SK-N-DZ (cell line): Measurements from ENCODE around the gene PPARGC1A.

DNA sequence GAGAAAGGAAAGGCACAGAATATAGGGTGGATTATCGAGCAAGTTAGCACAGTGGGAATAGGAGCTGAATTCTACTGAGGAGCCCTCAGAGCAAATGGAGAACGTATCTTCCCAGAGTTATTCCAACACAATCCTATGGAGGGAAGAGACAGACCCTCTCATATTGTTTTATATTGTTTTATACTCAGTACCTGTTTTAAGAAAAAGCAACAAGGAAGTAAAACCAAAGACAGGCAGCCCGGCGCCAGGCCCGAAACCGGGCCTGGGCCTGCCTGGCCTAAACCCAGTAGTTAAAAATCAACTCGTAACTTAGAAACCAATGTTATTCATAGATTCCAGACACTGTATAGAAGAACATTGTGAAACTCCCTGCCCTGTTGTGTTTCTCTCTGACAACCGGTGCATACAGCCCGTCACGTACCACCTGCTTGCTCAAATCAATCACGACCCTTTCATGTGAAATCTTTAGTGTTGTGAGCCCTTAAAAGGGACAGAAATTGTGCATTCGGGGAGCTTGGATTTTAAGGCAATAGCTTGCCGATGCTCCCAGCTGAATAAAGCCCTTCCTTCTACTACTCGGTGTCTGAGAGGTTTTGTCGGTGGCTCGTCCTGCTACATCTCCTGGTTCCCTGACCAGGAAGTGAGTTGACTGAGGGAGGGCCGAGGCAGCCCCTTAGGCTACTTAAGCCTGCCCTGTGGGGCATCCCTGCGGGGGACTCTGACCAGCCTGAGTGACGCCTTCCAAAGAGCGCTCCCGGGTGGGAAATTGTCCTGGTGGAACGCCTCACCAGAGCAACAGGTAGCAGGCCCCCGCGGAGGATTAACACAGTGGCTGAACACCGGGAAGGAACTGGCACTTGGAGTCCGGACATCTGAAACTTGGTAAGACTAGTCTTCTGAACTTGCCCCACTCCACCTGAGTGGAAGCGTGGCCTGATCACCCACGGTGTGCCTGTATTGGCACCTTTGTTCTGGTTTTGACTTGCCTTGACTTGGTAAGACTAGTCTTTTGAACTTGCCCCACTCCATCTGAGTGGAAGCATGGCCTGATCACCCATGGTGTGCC, 83.6 kb upstream of the ADGRA3 start:
RAMPAGE:
- cytosol, long total RNA: no peak
- nucleus, long total RNA: no peak

RAMPAGE:
- cytosol, long total RNA: no peak
- nucleus, long total RNA: no peak
Measured at GRCh38 chr4:22635323-22635657, 119.4 kb upstream of the ADGRA3 start.

RAMPAGE:
- cytosol, long total RNA: start-site peak on the minus strand at chr4:23890044-23890061, 20 and 38 reads in 2 replicates
- nucleus, long total RNA: start-site peak on the minus strand at chr4:23890009-23890096, 28 and 8 reads in 2 replicates
Measured at GRCh38 chr4:23889512-23890359, at the start of gene PPARGC1A. Gene PPARGC1A (minus strand): TSS chr4:23890047.

DNA sequence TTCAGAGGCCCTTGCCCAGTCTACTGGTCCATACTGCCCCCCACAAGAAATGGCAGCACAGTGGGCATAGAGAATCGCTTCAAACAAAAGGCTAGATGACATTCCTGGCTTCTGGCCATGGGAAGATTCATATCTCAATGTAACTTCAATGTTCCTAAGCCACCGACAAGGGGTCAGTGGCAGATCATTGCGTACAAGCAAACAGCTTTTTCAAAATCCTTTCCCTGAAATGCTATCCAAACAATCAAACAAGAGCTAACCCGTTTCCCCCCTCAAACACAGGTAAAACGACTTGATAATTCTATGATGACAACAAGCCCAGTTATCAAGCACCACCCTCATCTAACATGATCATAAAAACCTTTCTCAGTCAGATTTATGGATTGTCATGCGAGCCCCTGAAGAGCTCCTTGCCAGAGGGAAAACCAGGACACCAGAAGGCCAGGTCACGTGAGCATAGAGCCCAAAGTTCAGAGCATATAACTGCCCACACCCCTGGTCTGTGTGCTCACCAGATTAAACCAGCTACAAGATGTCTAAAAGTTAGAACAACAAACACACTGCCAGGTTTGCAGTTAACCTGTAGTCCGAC, 247.9 kb upstream of the PPARGC1A start:
RAMPAGE:
- cytosol, long total RNA: no peak
- nucleus, long total RNA: no peak

DNA sequence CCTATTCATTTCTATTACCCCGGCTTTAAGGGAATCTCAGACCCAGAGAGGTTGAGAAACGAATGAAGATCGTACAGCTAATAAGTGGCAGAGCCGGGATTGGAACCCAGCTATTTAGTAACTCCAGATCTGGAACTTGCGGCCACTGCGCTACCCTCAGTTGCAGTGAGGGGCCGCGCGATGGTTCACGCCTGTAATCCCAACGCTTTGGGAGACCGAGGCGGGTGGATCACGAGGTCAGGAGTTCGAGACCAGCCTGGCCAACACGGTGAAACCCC, 414 bp upstream of the DHX15 start:
RAMPAGE:
- cytosol, long total RNA: no peak
- nucleus, long total RNA: no peak

DNA sequence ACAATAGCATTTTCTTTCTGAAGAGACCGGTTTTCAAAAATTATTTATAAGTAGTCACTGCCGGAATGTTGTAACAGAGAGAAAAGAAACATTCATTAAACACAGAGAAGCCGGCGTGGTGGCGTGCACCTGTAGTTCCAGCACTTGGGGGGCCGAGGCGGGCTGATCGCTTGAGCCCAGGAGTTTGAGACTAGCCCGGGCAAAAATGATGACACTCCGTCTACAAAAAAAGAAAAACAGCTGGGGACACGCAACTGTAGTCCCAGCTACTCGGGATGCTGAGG, 855 bp downstream of the ZCCHC4 start:
RAMPAGE:
- cytosol, long total RNA: no peak
- nucleus, long total RNA: no peak

GRCh38 chr4:25444326-25444525, 67.2 kb downstream of the ANAPC4 start:
RAMPAGE:
- cytosol, long total RNA: no peak
- nucleus, long total RNA: no peak

DNA sequence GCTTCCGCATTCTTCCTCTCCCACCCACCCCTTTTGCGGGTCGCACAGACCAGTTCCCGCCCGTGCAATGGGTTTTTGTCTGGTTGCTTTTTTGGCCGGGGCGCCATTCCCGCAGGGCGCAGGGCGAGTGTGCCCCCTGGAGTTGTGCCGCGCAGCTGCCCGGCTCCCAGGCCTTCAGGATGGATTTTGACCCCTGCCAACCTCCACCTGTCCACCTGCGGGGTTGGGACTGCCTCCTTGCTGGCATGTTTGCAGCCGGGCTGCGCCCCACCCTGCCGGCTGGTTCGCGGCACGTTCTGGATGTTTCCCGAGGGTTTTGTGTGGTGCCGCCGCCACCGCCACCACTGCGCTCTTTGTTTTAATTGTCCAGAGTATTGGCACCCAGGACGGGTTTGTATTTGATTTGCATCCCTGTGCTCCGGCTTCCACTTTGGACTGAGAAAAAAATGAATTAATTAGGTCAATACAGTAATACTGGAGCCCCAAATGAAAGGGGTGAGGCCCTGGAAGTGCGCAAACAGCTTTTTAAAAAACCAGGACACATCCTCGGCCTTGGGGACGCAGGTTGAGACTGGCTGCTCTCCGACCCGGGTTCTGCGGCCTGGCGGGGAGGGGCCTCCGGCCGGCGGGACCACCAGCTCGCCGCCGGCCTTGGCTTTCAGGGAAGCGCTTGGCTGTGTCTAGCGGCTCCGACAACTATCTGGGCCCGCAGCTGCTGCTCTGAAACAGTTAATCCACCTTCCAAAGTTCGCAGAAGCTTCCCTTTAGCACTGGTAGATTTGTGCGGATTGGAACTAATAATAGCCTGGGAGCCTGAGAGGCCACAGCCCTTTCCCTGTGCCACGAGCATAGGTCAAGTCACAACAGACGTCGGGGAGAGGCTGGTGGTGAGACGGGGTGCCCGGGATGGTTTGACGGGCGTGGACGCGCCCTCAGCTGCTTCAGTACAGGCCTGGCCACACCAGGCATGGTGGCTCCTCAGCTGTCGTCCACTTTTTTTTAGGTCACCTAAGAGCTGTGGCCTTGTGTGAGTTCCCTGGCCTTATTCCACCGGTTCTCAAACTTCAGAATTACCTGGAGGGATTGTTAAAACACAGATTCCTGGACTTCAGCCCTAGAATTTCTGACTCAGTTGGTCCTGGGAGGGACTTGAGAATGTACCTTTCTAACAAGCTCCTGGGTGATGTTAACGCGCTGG, 1.0 kb upstream of the SEL1L3 start:
RAMPAGE:
- cytosol, long total RNA: no peak
- nucleus, long total RNA: no peak

DNA sequence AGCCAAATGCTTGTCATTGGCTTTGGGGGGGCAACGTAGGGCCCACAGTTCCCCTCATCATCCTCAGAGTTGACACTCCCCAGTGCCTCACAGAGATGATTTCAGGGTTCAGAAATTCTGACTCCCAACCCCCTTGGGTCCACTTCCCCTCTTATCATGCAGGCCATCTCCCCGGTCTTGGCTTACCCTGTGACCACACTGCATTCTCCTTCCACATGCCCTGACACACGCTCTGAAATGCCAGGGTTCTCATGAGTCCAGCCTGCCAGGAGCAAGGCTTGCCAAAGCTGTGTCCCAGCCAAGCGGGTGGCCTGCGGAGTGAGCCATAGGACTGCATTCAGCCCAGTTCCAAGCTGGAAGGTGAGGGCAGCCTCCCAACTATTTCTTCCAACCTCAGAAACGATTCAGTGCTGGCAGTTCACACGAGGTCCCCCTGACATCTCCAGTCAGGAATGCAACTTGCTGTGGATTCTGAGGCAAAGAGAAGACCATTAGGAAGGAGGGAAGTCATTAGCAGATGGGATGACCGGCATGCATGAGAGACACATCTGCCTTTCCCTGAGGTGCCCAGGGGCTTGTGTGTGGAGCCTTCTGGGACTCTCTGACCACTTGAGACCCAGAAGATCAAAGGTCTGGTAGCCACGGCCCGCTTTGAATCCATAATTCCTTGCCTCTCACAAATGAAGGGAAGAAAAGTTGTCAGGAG, 101.3 kb downstream of the SMIM20 start:
RAMPAGE:
- cytosol, long total RNA: no peak
- nucleus, long total RNA: no peak

DNA sequence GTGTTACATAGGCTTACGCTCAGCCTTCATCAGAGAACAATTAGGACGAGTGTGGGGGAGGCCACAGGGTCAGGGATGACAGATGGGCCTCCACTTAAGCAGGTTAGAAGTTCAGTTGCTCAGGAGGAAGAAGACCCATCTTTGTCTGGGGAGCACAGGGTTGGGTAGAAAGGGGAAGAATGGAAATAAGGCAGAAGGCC, 118.7 kb downstream of the SMIM20 start:
RAMPAGE:
- cytosol, long total RNA: no peak
- nucleus, long total RNA: no peak

DNA sequence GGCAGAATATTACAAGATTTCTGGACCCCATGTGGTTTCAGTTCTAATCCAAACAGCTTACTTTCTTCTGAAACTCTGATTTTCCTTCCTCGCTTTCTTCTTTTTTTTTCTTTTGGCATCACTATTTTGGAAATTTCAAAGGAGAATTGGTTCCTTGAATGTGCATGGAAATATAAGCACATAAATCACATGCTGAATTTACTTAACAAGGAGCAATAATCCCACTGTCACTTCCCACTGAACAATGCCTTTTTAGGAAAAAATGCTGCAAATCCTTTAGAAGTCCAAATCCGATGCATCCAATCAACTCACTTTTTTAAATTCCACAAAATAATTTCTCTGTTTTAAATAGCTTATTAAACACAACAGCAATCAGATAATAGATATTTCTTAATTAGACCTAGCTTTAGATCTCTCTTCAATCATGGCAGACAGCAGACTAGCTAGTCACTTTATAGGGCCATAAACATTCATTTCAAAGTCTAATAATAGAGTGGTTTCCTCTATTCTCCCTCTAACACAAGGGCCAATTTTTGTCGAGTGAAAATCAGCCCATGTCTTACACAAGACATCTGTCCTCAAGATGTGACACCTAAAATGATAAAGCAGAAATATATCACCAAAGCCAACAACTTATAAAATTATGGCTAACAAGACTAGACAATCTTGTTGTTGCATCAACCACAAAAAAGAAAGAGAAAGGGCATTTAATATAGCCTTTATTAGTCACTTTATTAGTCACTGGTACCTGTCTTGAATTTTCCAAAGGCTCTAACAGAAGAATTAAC, 161.3 kb downstream of the SMIM20 start:
RAMPAGE:
- cytosol, long total RNA: no peak
- nucleus, long total RNA: no peak

DNA sequence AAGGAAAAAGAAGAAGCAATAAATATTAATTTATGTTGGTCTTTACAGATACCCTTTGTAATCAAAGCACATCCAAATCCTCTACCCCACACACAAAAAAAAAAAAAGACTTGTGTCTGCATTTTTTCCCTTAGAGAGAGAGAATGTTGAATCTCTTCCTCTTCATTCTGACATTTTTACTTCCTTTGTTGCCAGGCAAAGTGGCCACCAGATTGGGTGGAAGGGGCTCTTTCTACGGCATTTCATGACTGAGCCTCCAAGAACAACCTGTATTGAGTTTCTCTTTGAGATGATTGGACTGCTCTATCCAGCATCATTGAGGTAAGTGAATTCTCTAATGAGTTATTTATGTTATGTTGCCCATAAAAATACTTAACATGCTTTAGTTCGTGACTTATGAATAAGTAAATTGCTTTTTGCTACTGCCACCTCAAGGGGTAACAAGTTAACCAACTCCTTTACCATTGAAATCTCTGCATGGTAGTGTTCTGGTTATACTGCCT, 157.5 kb upstream of the RBPJ start:
RAMPAGE:
- cytosol, long total RNA: no peak
- nucleus, long total RNA: no peak

DNA sequence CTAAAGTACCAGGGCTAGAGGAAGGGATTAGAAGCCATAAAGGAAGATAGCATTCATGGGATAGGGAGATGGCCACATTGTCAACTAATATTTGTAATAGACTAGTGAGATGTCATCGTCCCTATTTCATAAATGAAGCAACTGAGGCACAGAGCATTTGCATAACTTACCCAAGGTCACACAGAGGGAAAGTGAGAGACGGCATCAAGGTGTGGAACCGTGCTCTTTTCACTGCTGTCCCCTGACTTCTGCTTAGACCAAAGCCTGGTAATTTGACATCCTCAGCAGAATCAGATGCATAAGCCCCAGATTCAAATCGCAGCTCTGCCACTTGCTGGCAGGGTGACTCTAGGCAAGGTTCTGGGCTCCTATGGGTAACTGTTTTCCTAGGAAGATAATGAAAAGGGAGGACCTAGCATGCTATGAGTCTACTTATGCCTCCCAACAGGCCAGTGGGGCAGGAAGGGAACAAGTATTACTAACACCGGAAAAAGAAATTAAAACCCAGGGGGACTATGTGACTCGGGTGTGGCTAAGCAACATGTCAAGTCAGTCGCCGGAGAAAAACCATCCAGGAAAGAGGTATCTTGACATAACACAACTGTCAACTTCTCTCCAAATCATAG, 45.7 kb upstream of the RBPJ start:
RAMPAGE:
- cytosol, long total RNA: no peak
- nucleus, long total RNA: no peak

DNA sequence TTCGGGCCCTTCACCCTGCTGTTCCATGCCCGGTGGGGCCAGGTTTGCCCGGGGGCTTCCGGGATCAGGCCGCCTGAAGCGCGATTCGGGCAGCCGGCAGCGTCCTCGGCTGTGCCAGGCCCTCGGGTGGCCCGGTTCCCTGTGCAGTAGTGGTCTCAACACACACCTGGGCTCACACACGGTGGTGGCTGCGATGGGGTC, 1.0 kb upstream of the RBPJ start:
RAMPAGE:
- cytosol, long total RNA: no peak
- nucleus, long total RNA: no peak

DNA sequence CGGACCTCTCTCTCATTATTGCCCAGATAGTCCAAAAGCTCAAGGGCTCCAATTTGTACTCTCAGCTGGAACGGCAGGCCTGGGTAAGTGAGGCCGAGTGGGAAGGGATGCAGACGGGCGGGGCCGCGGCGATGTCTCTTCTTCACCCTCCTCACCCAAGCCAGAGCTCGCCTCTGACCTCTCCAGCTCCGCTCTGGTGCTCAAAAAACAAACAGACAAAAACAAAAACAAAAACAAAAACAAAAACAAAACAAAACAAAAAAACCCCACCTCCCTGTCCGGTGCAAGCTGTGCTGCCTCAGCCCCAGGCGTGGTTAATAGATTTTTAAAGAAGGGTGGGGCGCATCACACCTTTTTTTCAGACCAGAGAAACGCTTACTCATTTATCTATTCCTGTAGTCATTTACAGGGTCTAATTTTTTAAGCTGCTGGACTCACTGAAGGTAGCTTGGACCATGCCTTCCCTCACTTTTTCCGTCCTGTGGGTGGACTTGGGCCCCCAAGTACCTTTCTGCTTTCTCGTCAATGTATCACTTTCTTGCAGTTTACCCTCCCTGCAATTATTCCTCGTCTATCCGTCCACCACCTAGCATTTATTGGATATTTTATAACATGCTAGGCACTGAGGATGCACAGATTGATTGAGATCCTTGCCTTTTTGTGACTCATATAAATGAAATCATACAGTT, 470 bp downstream of the TBC1D19 start:
RAMPAGE:
- cytosol, long total RNA: no peak
- nucleus, long total RNA: no peak

DNA sequence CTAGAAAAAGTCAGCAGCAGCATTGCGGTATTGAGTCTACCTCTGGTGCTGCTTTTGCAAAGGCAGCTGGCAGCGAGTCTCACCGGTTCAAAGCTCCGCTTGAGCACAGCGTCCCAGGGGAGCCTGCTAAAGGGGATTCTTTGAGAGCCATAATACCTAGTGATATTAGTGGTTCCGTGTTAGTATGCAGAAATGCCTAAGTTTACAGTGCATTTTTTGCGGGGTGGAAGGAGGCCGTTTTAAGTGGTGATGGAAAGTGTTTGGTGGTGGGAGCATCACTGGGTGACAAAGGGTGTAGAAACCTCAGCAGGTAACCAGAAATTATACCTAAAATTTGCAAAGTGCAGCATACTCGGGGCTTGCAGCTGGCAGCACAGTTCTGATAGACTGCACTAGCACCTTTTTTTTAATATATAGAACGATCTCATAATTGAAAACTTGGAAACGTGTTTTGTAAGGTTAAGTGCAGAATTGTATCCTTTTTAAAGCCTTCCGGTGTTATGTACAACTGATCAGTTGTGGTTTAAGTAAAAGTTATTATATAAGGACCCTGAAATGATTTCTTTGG, 1.2 kb downstream of the STIM2 start:
RAMPAGE:
- cytosol, long total RNA: no peak
- nucleus, long total RNA: no peak

DNA sequence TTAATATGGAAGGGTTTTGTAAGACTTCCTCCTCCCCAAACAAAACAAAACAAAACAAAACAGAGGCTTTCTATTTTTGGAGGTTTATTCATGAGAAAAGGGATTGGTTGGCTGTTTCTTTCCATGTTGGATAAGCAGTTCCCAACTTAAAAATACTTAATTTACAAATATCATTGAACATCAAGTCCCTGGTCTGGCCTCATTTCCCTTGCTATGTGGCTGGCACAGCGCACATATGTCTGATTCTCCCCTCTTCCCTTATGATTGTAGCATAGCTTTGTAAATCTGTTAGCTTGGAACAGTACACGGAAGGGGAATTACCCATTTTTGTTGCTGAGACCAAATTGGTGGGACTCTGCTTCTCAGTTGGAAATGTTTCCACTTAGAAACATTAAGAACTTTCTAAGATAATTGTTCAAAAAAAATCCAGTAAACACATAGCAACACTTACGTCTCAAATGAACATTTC, 47.1 kb downstream of the STIM2 start:
RAMPAGE:
- cytosol, long total RNA: no peak
- nucleus, long total RNA: no peak

GRCh38 chr4:27024408-27025137, 163.9 kb downstream of the STIM2 start:
RAMPAGE:
- cytosol, long total RNA: no peak
- nucleus, long total RNA: no peak

DNA sequence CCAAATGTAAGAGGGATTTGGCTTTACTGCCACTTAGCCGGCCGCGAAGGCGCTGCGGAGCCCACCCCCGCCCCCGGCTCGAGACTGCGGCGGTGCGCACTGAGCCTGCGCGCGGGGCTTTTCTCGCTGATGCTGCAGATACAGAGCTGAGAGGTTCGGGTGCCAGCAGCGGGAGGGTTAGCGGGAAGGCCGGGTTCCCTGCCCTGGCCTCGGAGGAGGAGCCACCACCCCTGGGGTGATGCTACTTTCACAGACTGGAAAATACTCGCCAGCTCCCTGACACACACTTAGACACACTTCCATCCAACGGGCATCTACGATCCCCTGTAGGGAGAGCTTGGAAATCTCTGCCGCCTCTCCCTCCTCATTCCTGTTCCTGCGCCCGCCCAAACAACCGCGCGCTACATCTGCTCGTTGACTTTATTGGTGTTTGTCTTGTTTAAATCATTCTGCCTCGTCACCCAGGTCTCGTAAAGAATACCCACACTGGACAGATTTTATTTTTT, 2.1 kb upstream of the PCDH7 start:
RAMPAGE:
- cytosol, long total RNA: no peak
- nucleus, long total RNA: no peak

DNA sequence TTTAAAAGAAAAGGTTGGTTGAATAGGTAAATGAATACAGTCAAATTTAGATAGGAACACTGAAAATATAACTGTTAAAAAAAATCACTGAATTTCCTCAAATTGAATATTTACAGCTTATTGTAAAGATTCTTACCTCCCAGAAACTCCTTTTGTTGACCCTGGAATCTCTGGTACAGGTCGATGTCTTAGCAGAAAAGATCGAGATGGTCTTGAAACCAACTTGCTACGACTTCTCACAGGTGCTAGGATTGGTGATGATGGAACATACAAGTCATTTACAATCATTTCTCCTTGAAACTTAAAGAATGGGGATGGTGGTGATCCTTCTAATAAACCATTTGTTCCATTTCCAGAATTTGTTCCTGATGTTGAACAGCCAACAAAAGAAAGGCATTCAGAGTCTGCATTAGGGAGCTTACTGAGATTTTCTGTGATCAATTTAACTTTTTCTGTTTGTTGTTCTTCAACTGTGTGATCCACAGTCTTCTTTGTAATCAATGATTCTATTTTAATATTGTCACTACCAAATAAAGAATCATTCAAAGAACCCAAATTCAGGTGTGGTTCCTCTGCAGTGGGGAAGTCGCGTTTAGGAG, 15.8 kb downstream of the ARAP2 start:
RAMPAGE:
- cytosol, long total RNA: no peak
- nucleus, long total RNA: no peak